ENCODE measurements around a stretch of chr16.

DNA sequence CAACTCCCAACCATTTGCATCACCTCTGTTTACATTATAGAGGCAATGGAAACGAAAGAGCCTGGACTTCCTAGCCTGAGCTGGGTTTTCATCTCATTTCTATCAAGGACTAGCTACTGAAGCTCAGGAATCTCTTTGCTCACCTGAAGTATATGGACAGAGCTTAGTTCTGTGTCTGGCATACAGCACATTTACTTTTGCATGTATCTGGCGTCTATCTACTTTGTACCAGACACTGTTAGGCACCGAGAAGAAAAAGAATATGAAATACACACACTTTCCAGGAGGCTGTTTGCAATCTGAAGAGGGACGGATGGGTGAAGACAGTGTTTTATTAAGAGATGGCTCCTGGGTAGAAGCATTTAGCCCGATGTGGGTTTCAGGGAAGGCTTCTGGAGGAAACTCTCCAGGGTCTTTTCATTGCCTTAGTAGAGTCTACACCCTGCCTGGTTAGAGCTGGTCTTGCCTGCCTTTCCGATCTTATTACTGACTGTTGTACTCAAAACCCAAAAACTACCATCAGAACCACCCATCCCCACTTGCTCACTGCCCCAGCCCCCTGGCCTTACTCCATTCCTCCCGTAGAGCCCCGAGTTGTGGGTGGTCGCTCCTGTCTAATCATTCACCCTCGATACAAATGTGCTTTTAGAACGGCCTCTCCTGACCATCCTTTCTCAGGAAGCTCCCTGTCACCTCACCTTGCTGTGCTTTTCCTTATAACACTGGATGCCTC is 2.3 kb downstream of the COX4I1 start:
- RRBS: no CpG with 5 or more reads among the region's 11 CpGs

DNA sequence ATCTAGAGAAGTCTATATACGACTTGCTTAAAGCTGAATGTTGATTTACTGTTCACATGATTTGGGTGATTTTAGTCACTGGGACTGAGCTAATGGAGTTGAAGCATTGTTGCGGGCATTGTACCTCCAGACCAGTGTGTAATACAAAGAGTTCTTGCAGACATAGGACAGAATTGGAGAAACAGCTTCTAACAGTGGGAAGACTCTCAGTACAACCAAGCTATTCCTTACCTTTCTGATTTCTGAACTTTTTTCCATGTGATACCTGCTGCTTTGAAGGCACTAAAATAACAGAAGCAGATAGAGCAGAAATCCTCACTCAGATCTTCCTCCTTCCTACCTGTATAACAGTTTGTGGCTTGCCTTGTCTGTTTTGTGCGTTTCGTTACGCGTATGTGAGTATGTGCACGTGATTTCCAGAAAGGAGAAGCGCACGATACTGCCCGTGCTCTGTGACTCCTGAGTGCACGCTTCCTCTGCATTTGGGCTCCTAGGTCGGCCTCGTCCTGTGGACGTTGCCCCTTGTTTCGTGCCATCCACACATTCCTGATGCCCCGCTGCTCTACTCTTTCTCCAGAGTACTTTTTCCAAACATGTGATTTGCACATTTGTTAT is 4.0 kb downstream of the COX4I1 start:
- RRBS: no CpG with 5 or more reads among the region's 16 CpGs

DNA sequence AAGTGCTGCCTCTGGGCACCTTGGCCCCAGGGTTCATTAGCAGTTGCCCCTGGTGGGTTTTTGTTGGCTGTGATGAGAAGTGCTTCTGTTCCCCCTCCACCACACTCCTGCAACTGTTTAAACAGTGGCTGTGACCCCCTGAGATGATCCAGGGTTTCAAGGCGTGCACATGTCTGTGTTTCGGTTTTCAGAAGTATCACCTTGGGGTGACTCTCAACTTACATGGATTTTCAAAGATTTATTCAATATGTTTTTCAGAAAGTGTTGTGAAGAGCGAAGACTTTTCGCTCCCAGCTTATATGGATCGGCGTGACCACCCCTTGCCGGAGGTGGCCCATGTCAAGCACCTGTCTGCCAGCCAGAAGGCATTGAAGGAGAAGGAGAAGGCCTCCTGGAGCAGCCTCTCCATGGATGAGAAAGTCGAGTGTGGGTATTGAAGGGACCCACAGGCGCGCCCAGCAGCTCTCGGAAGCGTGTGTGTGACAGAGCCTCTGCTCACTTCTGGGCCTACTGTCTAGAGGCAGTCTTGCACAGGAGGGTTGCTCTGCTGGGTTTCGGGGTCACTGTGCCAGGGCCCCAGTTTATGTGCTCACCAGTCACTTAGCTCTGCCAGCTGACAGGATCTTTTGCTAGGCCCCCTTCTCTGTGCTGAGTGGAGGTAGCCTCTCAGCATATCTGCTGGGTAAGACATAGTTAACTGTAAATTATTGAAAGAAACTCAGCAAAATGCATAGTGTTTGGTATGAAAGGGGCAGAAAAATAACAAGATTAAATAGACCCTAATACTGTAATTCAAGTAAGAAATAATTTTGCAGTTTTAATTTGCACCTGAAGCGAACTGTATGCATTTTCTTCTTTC is 5.4 kb downstream of the COX4I1 start:
- RRBS: no CpG with 5 or more reads among the region's 14 CpGs

DNA sequence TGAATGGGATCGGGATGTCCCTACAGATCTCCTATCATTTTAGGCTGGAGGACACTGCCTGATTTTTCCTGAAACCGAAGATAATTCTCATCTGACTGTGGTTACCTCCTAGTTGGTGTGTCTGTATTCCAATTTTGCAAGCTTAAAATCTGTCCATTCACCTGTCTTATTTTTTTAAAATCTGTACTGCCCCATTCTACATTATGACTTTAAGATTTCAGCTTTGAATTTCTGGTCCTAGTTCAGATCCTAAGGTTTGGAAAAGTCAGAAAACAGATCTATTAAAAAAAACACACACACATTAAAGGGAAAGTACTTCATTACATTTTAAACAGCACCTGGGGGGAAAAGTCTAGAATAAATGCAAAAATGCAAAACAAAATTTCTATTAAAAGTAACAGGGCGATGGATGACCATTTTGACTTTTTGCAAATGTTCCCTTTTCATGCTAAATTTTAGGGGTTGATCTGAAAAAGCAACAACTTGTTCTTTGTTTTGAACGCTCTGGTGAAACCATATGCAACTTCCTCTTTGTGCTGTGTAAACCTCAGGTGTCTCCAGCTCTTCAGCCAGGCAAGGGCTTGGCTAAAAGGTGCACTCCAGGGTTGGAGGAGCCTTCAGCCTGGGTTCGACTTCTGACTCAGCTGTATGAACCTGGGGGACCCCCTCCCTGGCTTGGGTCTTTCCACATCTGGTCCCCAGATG is 9.3 kb downstream of the IRF8 start:
- RRBS: no CpG with 5 or more reads among the region's 5 CpGs

GRCh38 chr16:85944887-85945688 is 46.1 kb downstream of the IRF8 start:
- RRBS: 42% methylated on average over 5 of the region's 15 CpGs

GRCh38 chr16:85982458-85982969 is 83.6 kb downstream of the IRF8 start:
- RRBS: no CpG with 5 or more reads among the region's 25 CpGs

GRCh38 chr16:85988712-85989366 is 89.9 kb downstream of the IRF8 start:
- RRBS: no CpG with 5 or more reads among the region's 13 CpGs

DNA sequence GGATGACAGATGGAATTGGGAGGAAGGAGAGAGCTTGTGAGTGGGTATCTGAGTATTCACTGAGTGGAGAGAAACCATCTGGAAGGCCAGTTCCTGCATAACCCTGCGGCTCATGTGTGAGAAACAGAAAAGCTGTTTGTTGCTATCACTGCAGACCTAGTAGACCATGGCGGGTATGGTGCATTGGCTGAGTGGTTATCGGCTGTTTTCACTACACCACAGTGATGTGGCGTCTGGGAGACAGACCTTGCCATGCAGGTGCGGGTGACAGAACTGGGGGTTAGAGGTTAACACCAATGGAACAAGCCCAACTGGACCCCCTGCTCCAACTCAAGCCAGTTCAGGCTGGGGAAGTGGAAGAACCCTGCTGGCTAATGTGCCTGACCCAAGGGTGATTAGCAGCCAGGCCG is 91.8 kb downstream of the IRF8 start:
- RRBS: no CpG with 5 or more reads among the region's 6 CpGs

- RRBS: no CpG with 5 or more reads among the region's 8 CpGs
Observed at GRCh38 chr16:86200640-86201086, 301.7 kb downstream of the IRF8 start.

DNA sequence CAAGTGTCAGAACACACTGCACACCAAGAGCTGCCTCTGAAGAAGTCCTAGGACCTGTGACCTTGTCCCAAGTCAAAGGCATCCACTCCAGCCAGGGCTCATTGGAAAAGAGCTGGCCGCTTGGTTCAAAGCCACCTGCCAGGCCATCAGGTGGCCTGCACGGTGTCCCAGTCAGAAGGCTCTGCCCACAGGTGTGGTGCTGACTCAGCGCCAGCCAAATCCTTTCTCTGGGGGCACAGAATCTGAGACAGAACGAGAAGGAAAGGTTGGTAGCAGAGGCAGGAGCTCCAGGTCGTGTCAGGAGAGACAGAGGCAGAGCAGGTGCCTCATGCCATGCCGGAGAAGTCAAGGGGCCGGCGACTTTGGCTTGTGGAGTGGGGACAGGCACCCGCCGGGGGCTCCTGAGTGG is 128.3 kb upstream of the FOXF1 start:
- RRBS: 89% methylated on average over 2 of the region's 10 CpGs

GRCh38 chr16:86383794-86384349 is 126.5 kb upstream of the FOXF1 start:
- RRBS: no CpG with 5 or more reads among the region's 9 CpGs

- RRBS: no CpG with 5 or more reads among the region's 9 CpGs
Observed at GRCh38 chr16:86415181-86415729, 95.1 kb upstream of the FOXF1 start.

DNA sequence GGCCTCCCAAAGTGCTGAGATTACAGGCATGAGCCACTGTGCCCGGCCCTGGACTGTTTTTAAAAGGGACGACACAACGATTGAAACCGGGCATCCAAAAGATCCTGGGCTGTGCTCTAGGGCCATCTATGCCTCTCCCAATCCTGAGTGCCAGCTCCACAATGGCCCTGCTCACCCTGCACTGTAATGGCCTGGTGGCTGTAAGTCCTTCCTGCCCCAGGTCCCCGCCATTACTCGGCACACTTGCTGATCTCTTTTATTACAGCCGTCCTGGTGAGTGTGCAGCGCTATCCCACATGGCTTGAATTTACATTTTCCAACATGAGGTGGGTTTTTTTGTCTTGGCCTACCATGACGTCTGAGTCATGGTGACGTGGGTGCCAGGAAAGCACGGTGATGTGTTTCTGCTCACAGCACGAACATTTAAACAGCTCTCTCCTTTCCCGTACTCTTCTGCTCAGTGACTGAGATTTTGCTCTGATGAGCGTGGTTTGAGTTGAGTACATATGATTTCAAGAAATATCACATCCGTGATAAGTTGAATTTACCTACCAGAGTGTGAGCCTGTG is 55.2 kb upstream of the FOXF1 start:
- RRBS: no CpG with 5 or more reads among the region's 15 CpGs

DNA sequence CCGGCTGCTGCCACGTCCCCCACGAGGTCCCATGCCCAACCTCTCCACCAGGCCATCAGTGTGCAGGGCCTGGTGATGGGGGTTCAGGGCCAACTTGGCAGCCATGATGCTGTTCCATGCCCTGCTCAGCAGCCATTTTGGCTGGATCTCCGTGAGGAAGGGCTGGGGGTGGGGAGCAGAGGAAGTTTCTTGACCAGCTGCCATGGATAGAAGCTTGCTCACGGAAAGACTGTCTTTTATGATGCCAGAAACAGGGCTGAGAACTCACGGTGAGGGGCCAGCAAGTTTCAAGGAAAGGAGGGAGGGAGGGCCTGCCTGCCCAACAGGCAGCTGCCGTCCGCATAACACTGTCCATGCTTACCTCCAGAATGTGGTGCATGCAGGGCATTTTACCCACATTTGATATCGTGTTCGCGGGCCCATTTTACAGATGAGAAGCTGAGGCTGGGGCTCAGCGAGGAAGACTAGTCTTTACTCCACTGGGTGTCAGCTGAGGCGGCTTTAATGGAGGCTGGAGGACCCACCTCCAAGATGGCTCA is 47.6 kb upstream of the FOXF1 start:
- RRBS: no CpG with 5 or more reads among the region's 13 CpGs

DNA sequence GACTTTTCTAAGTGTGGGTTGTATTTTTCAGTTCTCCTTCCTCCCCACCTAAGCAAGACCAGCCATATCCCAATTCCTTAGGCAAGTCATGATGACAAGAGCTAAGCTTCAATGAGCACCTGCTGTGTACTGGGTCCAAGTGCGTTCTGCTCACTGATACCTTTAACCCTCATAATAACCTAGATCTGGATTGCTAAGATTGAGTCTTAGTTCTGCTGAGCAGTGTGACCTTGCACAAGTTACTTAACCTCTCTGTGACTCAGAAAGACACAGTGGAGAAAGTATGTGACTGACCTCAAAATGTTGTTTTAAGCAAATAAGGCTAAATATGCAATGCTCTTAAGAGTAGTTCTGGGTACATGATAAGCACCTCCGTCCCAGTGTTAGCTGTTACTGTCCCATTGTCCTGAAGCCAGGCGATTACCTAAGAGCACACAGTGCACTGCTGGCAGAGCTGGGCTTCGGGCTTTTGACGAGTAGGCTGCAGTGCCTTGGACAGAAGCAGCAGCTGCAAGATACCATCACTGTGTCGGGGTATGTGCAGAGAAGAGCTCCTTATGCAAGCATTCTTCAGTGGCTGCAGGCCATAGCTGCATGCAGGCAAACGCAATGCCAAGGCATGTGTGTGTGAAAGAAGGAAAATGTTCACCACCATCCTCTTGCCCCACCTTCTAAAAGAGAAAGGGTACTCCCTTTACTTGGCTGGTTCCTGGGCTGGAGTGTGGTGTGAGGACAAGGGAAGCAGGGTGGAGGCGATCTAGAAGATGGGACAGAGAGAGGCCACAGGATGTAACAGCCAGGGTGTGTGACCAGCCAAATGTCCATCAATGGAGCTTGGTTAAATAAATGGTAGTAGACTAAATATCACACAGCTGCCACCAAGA is 32.6 kb upstream of the FOXF1 start:
- RRBS: no CpG with 5 or more reads among the region's 8 CpGs

- RRBS: 26% methylated on average over 8 of the region's 19 CpGs
Observed at GRCh38 chr16:86494513-86494781, 15.9 kb upstream of the FOXF1 start.

DNA sequence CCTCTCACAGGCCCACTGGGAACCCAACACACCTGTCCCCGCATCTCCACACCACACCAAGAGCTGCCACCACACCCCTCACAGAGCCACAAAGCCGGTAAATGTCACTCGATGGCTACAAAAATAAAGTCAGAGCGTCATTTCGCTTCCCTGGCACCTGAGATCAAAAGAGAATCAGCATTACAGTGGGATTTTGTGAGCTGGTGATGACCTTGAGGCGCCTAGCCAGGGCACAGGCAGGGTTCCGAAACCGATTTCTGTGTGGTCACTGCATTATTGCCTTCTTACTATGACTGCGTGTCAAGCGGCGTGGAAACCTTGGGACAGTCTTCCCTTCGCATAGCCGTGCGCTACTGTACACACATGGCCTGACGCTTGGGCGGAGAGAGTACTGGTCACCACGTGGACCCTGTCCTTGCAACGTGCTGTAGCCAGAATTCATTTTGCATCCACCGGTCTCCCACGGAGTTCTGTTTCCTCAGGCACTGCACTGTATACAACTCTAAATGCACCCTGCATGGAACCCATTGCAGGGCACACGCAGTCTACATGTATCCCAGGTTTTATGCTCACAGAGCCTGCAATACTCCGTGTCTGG is 5.9 kb upstream of the FOXF1 start:
- RRBS: no CpG with 5 or more reads among the region's 22 CpGs

- RRBS: no CpG with 5 or more reads among the region's 22 CpGs
Observed at GRCh38 chr16:86520590-86521296, 10.4 kb downstream of the FOXF1 start.

- RRBS: no CpG with 5 or more reads among the region's 6 CpGs
Observed at GRCh38 chr16:86581582-86582000, 3.2 kb downstream of the FOXL1 start.

- RRBS: no CpG with 5 or more reads among the region's 1 CpG
Observed at GRCh38 chr16:86586263-86586415, 7.8 kb downstream of the FOXL1 start.